Neural progenitor cell (in vitro differentiated cells): ENCODE measurements around the genes WT1 and CSTF3.

DNA sequence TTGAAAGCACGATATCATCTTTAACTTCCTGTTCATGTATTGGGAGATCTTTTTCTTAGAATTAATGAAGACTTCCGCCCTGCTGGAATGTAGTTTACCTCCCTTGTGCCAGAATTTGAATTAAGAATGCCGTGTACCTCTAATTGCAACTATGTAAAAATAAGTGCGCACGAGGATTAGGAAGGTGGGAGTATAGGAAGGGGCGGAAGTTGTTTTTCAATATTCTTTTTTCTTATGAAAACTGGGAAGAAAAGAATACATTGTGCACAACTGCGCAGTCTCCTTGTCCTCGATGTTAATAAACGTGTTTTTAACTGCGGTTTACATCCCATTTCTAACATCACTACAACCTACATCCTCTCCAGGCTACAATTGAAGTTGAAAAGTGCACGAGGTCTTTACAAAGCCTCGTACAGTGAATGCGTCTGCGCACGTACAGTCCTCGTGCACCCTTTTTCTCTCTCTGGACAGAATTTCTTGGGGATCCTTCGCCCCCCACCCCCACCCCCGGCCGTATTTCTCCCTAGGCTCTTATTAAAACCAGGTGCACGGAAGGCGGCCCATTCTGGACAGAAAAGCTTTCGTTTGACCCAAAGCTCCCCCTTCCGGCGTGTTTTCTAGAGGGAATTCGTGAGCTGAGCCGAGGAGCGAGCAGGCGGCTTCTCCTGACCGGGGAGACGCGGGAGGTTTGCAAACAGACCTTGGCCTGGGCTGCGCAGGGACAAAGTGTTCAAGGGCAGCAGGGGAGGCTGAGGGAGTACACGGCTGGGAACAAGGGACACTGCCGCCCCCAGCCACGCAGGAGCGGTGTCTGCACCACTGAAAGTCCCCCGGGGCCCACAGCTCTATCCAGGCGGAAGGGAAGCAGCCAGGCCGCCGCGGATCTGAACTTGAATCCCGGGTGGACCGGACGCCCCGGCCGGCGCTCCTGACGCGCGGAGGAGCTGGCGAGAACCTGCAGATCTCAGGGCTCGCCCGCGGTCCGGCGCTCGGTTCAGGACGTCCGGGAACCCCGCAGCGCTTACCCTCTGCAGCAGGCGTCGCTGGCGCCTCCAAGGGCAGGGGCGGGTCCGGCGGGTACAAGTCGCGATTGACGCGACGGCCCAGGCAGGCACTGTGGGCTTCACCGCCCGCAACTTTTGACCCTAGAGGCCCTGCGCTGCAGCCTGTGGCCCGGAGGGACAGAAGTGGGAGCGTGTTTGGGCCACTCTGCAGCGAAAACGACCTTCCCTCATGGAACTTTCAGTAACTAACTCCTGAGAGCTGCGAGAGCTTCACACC, 102.1 kb downstream of the WT1 start:
- RAMPAGE, long total RNA: no peak

DNA sequence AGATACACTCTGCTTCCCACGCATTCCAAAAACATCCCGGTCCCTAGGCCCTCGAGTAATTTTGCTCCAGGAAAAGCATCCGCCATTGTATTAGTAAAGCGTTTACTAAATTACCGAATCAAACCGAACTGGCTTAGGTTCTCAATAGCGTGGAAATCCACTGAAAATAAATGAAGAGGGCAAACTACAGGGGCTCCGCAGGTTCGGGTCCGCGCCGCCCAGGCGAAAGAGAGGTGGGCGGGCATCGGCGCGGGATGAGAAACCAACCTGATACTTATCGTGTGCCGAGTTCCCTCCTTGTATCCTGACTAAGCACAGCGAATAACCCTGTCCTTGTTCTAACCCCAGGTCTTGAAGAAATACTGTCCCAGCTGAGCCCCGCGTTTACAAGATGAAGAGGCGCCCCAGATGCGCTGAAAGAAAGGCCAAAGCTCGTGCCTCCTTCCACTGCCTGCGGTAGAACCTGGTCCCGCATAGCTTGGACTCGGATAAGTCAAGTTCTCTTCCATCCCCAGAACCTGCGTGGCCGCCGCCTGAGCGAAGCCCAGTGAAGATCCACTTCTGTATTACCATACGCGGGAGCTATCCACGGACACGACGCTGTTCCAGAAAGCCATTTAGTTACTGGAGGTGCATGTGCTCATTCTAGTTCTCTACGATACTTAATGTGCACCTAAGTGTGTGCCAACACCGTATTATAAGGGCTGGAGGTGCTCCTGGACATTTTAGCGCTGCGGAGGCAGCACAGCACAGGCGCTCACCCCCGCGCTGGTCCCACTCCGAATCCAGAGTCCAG, 1.6 kb downstream of the WT1 start:
- RAMPAGE, long total RNA: no peak

GRCh38 chr11:32435137-32436365, at the start of gene WT1:
WT1 (minus strand) TSS chr11:32435539.
- RAMPAGE, long total RNA: no peak

- RAMPAGE, long total RNA: no peak
Observed at GRCh38 chr11:32589420-32589844, 5.8 kb downstream of the EIF3M start.

GRCh38 chr11:32887767-32887966, 4.9 kb upstream of the QSER1 start:
- RAMPAGE, long total RNA: no peak

- RAMPAGE, long total RNA: no peak
Observed at GRCh38 chr11:32893558-32893972, 954 bp downstream of the QSER1 start.

DNA sequence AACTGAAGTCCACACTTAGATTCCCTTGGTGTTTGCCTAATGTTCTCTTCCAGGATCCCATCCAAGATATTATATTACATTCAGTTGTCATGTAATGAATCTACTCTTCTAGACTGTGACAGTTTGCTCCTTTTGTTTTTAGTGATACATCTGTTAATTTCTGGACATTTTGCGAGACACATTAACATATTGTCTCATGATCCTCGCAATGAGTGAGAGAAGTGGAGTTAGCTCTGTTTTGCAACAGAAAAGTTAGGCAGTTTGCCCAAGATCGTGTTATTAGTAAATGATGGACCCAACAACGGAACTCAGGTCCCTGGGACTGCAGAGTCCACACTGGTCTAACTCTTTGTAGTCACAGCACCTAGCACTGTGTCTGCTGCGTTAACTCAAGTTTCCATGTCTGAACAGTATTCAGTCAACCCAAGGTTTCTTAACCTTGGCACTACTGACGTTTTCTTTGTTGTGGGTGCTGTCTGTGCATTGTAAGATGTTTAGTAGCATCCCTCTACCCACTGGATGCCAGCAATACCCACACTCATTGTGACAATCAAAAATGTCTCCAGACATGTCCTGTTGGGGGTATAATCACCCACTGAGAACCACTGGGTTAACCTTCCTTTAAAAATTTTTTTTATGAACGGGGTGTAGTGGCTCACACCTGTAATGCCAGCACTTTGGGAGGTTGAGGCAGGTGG, 3.2 kb downstream of the DEPDC7 start:
- RAMPAGE, long total RNA: no peak

GRCh38 chr11:33040107-33040634, 799 bp downstream of the TCP11L1 start:
- RAMPAGE, long total RNA: no peak

DNA sequence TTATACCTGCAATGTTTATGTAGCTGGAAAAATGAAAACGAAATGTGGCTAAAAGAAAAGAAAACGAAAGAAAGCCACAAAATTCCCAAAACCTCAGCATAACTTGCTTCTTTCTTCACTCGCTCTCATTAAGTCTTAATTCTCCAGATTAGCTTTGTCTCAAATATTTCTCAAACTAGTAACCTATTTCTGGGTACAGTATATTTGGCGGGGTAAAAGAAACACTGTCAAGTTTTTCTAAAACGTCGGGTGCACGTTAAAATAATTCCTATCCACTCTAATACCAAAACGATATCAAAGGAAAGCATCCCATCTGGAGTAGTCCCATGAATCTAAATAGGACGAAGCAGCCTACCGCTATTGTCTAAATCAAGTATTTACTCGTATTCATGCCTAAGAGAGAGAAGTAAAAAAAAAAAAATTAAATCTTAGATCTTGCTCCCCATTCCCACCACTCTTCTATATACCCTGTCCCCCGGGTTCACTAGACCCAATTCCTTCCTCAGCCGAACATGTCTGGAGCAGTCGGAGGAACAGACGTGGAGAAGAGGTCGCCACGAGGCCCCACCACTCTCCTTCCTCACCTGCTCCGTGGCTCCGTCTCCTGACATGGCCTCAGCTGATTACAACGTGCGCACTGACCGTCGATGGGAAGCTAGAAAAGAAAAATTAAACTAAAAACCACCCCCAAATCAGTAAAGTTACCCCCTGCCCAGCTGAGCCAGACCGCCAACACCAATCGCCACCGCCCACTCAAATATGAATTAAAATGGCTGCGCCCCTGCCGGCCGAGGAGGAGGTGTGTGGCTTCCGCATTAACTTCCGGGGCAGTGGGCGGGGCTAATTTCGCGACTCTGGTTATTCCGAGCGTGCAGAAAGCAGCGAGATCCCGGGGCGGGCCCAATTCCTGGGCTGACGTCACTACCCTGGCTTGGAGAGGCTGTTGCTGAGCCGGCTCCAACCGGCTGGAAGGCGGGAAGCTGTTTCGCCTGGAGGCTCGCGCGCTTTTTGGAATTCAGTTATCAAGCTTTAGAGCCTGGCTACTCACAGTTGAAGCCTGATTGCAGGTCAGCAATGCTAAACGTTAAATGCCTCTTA, at the start of gene CSTF3:
CSTF3 (minus strand) TSS at position 766 of the 1,098 bp plus-strand sequence.
- RAMPAGE, long total RNA: start-site peak on the minus strand centred at position 755 of the sequence, 23 bp wide, 67 and 78 reads in 2 replicates; start-site peak on the plus strand centred at position 926 of the sequence, 36 bp wide, 14 and 41 reads in 2 replicates

DNA sequence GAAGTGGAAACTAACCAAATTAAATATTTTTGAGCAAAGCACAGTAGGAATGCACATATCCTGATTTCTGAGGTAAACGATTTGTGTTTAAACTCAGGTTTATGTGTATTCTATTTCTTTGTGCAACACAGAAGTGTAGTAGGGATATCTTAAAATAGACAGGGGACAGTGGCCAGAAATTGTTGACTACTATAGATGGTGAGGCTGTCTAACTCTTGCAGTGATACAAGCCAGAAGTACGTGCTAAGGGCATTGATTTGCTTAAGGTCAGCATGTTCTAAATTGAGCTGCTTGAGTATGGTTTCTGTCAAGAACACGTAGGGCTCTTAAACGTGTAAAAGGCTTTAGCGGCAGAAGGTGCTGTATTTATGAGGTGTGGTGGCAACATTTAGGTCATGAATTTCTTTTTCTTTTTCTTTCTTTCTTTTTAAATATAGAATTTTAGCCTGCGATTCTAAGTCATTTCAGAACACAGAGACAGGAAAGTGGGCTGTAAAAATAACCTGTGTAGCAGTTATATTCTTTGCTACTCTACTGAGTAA, 34.2 kb downstream of the HIPK3 start:
- RAMPAGE, long total RNA: no peak

DNA sequence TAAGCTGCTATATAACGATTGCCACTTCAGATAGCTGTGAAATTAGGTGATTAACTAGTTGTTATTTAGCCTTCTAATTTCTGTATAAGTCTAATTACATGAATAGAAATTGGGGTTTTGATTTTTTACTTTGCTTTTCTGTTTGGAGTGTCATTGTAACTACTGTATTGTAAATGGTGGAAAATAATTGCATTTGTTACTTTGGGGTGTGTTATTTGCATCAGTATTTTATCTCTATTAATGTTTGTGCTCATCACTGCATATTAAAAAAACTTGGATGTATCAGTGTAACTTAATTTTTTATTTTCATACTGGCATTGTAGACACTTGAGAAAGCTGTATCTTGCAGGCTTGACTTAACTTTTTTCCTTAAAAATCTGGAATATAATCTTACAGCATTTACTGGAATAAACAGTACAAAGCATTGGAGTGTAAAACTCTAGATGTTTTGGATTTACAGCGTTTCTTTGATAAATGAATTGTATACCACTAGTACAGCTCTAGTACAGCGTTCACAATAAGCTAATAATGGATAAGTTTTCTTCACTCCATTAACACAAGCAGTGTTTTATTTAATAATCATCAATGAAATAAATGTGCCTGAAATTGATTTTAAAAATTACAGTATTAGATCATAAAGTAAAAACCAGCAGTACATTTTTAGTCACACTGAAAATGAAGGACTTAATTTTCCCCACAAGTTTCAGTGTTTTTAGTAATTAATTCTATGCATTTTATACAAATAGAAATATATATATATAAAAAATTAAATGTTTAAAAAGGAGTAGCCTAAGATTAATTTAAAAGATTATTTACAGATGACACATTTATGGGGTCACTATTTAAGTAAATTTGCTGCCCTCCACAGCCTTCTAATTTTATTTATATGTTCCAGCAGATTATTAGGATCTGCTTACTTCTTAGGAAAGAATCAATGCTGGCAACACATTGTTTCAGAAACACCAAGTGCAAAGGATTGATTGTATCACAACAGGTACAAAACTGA, 20.5 kb upstream of the KIAA1549L start:
- RAMPAGE, long total RNA: no peak

DNA sequence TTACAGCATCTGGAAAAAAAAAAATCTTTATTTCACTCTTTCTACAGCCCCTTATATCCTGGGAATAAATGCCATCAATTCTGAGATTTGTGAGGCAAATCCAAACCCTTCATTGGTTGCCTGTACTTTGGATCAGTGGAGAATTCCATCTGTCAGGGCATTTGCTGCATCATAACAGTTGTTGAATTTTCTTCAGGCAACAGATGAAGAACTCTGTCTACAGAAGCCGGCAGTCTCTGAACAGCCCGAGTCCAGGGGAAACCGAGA, 82.4 kb downstream of the C11orf91 start:
- RAMPAGE, long total RNA: no peak

- RAMPAGE, long total RNA: no peak
Observed at GRCh38 chr11:33691042-33691683, 9.5 kb downstream of the C11orf91 start.

- RAMPAGE, long total RNA: no peak
Observed at GRCh38 chr11:33706395-33707048, 5.9 kb upstream of the C11orf91 start.

GRCh38 chr11:33731969-33732168, 4.4 kb downstream of the CD59 start:
- RAMPAGE, long total RNA: no peak

GRCh38 chr11:33733821-33734932, 2.0 kb downstream of the CD59 start:
- RAMPAGE, long total RNA: no peak

GRCh38 chr11:33802462-33803044, 28.2 kb upstream of the FBXO3 start:
- RAMPAGE, long total RNA: no peak

GRCh38 chr11:33899318-33899706, 7.4 kb upstream of the LMO2 start:
- RAMPAGE, long total RNA: no peak

DNA sequence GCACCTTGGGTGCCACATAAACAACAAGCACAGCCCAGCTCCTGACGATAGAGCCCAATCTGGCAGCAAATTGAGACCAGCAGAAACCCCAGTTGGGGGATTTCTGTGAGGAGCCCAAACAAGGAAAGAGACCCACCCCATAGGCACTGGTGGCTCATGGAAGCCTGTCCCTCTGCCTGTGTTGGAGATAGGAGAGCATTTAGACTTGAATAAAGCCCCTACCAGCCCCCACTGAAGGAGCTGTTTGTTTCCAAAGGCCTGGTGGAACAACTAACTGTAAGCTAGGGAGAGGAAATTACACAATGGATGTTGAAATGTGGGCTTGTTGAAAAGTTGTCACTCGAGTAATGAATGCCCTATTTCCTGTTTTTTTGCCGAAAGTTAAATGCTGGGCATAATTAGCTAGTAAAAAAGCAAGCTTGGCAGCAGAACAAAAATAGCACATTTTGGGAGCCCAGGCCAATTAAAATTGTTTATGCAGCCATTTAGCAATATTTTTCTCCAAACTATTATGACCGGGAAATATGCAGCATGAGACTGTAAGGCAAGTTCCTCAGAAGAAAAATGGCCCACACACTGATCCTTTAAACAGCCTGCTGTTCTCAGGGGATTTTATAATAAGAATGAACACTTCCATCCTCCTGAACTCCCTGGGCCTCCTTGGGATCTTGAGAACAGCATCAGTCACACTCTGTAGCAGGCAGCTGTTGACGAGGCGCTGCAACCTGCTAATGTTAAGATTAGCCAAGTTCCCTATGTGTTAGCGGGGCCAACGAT, 38.5 kb upstream of the LMO2 start:
- RAMPAGE, long total RNA: no peak

DNA sequence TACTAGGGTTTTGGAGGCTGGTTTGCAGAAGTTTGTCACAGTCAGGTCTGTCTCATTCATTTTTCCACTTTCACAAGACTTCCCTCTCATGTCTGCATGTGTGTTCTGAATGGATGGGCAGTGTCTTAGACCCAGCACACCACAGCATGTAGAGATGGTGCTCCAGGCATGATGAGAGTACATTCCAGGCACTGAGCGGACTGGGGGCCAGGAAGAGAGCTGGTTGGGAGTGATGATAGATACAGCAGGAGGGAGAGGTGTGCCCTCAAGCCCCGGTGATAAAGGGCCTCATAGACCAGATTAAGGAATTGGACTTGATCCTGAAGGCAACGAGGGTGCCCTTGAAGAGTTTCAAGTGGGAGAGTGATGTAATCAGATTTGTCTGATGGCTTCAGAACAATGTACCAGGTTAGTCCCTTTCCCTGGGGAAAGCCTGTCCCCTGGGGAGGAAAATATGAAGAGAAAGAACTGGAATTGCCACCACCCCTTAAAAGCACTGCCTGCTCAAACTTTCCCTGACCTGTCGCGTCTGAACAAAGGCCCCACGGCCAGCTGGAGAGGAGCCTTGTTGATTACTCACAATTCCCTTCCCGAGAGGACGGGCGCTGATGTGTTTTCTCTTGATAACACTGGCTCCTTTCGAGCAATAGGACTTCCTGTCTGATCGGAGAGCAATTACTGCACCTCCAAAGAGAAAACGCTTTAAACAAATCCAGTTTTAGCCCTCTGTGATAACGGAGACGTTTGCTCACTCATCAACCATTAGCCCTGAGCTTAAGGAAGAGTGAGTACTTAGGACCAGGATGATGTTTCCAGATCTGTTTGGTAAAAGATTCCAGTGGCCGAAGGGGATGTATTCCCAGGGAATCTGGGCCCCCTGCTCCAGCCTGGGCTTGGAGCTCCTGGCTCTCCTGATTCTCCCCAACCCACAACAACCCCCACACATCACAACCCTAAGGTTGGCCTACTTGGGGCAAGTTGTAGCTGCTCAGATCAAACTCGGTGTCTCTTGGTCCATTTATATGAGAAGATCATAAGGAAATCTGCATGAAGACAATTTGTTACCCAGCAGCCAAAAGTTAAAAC, 45.3 kb upstream of the LMO2 start:
- RAMPAGE, long total RNA: no peak